Measurements from ENCODE around the gene NDUFS7.

DNA sequence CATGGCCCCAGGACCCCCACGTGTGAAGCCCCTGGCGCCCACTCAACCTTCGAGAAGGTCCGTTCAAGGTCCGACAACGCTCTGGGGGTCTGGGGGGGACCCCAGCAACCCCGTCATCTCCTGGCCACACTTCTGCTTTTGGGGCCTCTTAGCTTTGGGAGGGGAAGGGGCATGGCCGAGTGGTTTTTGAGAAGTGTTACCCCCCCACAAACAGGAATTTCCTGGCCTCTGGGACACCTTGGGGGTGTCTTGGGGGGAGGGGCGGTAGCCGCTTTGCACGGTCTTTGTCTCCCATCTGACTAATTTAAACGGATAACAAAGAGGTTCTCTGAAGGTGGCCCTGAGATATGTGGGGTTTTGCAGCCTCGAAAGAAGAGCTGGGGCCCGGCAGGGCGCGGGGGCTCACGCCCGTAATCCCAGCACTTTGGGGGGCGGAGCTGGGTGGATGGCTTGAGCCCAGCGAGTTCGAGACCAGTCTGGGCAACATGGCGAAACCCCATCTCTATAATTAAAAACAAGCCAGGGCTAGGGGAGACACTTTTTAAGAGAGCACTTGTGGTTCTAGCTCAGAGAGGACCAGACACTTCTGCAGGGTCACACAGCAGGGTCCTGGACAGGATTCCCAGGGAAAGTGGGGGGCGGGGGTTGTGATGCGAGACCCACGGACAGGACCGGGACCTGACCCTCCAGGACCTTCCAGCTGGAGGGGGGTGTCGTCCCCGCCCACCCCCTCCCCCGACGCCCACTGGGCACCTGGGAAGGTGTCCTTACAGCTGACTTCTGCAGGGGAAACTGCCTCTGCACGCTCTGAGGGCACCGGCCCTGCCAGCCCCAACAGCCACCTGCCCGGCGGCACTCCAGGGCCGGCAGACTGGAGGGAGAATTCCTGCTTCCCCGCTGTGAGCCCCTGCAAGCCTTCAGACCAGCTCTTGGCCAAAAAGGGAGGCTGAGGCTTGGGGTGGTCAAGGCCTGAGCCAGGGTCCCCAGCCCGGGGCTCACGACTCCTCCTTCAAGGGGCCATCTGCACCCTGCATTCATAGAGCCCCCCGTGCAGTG lies 927 bp downstream of the CNN2 start:
- PRO-cap, result no peak

DNA sequence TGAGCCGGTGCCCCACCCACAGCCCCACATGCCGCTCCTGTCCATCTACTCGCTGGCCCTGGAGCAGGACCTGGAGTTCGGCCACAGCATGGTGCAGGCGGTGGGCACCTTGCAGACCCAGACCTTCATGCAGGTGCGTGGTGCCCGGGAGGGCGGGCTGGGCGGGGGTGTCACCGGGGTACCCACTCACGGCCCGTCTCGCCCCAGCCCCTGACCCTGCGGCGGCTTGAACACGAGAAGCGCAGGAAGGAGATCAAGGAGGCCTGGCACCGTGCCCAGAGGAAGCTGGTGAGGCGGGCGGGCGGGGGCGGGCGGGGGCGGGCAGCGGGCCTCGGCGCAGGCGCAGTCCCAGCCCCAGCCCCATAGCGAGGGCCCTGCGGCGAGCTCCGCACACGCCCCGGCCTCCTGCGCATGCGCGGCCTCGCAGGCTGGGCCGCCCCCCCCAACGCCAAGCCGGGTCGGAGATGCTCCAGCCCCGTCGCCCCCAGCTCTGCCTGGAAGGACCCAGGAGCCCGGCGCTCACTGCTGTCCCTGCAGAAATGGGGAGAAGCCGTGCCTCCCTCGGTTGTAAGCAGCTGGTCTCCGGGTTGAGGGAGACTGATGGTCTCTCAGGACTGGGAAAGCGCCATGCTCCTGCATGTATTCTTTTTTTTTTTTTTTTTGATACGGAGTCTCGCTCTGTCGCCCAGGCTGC lies 7.8 kb downstream of the ARHGAP45 start:
- PRO-cap, result no peak

DNA sequence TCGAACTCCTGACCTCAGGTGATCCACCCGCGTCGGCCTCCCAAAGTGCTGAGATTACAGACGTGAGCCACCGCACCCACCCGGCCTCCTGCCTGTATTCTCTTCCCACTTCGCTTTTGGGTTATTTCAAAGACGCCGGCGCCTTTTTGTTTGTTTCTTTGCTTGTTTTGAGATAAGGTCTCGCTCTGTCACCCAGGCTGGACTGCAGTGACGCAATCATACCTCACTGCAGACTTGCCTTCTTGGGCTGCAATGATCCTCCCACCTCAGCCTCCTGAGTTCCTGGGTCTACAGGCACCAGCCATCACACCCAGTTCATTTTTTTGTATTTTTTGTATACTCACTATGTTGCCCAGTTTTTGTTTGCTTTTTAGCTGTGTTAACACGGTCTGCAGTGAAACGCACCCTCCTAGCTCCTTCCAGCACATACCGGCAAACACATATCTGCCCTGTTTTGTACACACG lies 8.5 kb downstream of the ARHGAP45 start:
- PRO-cap, result no peak

- PRO-cap, result no peak
These were observed 1.4 kb downstream of the GPX4 start for GRCh38 chr19:1105313-1105529.

DNA sequence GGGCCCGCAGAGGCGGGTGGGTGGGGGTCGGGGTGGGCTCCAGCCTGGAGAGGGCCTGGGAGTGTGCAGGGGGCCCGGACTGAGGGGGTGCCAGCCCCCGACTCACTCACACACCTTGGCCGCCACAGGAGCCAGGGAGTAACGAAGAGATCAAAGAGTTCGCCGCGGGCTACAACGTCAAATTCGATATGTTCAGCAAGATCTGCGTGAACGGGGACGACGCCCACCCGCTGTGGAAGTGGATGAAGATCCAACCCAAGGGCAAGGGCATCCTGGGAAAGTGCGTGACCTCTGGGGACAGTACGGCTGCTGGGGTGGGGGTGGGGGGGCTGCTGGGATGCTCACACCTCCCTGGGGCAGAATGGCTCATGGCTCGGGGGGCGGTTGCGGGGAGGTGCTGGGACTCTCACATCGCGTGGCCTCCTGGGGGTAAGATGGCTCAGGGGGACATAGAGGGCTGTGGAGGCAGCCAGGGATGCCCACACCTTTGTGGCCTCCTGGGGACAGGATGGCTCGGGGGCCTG lies 1.8 kb downstream of the GPX4 start:
- PRO-cap, result no peak

GRCh38 chr19:1106054-1106925 lies 2.5 kb downstream of the GPX4 start:
- PRO-cap, result no peak

- PRO-cap, result no peak
These were observed 6.1 kb downstream of the SBNO2 start for GRCh38 chr19:1168060-1168272.

- PRO-cap, result no peak
These were observed 2.8 kb downstream of the SBNO2 start for GRCh38 chr19:1171209-1171673.

DNA sequence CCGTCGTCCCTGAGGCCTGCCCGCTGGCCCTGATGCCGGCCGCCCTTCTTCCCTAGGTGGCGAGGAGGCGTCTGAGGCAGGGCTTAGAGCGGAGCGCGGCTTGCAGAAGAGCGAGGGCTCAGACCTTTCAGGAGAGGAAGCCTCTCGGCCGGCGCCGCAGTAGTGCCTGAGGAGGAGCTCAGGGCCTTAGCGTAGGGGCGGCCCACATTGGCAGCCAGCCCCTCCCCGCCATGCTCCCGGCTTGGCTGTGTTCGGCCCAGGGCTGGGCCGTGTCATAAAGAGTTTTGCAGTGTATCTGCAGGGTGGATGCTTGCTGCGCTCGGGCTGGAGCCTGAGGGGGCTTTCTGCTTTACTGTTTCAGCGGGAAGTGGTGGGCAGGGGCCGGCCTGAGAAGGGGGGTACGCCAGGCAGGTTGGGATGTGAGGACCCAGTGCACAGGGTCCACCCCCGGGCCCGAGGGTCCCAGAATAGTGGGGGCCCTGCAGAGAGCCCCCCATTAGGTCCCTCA lies 14.2 kb downstream of the CBARP start:
- PRO-cap, result no peak

DNA sequence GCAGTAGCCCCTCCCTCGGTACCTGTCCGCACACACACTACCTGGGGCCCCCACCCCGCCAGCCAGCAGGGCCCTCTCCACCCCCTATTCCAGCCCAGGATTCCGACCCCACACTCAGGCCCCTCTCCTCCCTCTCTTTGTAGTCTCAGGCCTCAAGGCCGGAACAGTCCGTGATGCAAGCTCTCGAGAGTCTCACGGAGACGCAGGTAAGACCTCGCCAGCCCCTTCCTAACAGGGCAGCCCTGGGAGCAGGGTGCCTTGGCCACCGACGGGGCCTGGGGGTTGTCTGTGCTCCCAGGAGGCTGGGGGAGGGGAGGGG lies 3.3 kb downstream of the MIDN start:
- PRO-cap, result no peak

- PRO-cap, result bidirectional peak, plus-strand start at chr19:1253534, minus-strand start at chr19:1253202
These were observed 5.0 kb downstream of the MIDN start for GRCh38 chr19:1253244-1253942.

GRCh38 chr19:1257868-1258008 lies 9.4 kb downstream of the MIDN start:
- PRO-cap, result no peak

DNA sequence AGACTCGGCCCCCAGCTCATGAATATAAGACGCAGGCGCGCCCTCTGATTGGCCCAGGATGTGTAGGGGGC lies 84 bp upstream of the CIRBP start:
- PRO-cap, result no peak

GRCh38 chr19:1270513-1270725 lies 1.3 kb downstream of the CIRBP start:
- PRO-cap, result no peak

DNA sequence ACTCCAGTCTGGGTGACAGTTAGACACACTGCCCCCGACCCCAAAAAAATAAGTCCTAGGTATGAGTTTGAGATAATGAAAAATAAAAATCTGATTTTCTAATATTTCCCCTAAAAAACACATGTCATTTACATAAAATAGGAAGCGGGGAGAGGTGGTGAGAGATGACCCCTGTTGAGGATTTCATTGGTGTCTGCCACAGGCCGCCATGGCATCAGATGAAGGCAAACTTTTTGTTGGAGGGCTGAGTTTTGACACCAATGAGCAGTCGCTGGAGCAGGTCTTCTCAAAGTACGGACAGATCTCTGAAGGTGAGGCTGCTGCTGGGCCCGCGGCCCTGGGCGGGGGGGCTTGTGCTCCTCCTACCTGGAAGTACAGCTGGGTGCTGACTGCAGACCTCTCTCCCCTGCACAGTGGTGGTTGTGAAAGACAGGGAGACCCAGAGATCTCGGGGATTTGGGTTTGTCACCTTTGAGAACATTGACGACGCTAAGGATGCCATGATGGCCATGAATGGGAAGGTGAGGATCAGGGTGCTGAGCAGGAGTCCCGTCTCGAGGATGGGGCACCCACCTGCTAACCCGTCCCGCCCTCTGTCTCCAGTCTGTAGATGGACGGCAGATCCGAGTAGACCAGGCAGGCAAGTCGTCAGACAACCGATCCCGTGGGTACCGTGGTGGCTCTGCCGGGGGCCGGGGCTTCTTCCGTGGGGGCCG lies 1.8 kb downstream of the CIRBP start:
- PRO-cap, result no peak

DNA sequence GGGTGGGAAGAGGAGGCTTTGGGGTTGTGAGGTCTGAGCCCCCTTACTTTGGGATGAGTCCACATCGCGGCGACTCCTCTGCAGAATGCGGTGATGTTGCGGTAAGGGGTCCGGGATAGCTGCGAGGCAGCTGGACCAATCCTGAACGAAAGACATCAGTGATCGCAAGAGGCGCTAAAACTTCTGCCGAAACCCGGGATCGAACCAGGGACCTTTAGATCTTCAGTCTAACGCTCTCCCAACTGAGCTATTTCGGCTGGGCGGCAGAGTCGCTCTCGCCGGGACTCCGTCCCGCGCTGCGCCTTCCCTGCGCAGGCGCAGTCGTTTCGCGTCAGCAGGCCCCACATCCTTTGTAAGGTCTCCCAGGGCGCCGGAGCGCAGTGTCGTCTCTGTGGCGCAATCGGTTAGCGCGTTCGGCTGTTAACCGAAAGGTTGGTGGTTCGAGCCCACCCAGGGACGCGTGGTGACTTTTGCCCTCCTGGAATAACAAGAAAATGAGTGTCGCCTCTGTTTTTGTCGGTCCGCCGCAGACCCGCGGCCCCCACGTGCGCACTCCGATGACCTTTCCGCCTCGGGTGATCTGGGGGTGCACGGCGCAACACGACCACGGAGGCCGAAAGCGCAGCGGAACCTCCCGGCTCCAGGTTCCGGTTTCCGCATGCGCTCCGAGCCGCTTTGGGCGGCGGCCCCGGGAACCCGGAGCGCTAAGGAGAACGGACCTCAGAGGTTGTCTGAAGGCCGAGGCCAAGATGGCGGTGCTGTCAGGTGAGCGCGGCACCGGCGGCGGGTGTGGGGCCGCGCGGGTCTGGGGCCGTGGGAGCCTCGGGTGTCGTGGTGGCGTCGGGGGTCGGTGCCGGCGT lies at the start of gene NDUFS7:
Gene NDUFS7 (plus strand): TSS at position 730 of the 860 bp plus-strand sequence.
- PRO-cap, result unidirectional peak, minus-strand start at position 396 of the sequence; unidirectional peak, plus-strand start at position 741 of the sequence; unidirectional peak, plus-strand start at position 779 of the sequence

GRCh38 chr19:1384038-1384855 lies 540 bp downstream of the NDUFS7 start:
- PRO-cap, result no peak

DNA sequence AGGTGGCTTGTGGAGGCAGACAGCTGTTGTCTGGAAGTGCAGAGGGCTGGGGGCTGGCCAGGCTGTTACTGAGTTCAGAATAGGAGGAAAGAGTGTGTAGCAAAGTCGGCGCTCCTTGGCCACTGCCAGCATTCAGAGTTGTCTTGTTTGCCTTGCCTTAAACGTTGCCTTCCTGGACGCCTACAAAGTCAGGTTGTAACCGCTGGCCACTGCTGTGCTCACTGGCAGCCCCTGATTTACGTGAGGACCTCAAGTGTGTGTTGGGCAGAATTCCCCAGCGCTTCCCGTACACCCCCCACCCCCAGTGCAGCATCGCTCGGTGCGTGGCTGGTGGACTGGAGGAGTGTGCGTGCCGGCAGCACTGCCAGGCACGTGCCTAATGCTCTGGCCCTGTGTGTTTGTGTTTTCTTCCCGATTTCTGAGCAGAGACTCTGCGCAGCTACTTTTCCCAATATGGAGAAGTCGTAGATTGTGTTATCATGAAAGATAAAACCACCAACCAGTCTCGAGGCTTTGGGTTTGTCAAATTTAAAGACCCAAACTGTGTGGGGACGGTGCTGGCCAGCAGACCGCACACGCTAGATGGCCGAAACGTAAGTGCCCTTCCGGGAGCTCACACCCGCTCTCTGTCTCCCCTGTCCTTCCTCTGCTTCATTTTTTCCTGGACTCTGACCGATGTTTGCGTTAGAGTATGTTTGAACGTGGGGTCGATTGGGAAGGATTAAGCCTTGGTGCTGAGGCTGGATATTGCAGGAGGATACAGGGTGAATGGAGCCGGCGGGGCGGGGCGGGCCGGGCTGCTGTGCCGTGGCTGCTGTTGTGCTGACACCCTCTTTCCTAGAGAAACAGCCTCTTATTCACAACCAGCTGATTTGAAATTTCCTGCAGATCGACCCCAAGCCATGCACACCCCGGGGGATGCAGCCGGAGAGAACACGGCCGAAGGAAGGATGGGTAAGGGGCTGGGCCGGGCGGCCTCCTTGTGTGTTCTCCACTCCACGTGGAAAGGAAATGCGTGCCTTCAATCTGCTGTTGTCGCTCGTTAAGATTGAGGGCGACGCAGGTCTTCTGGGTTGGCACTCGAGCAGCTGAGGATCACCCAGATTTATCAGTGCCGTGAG lies 10.8 kb downstream of the DAZAP1 start:
- PRO-cap, result no peak

- PRO-cap, result no peak
These were observed 297 bp upstream of the RPS15 start for GRCh38 chr19:1437881-1438317.

DNA sequence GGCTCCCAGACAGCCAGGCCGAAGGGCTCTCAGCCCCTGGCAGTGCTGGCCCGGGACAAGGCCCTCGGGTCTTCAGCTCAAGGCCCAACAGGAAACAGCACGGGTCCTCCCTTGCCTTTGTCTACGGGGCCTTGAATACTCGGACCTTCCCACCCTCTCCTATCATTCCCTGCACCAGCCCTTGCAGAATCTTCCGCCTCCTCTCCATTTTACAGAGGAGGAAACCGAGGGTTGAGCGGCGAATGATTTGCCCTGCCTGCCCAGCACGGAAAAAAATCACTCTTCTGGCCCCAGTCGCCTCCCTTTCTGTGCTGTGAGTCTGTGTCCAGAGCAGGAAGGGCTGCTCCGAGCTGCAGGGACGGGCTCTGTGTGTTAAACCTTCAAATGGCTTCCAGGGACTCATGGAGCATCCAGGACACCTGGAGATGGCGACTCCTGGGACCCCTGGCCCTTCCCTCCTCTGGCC lies 931 bp upstream of the APC2 start:
- PRO-cap, result no peak